ENCODE data around the gene SCGB1D2.

- RRBS: no CpG with 5 or more reads among the region's 20 CpGs
Observed at GRCh38 chr11:61347331-61348624, 13.9 kb downstream of the CYB561A3 start.

- RRBS: no CpG with 5 or more reads among the region's 15 CpGs
Observed at GRCh38 chr11:61437384-61438272, 7.7 kb downstream of the SDHAF2 start.

- RRBS: no CpG with 5 or more reads among the region's 8 CpGs
Observed at GRCh38 chr11:61446189-61446909, 16.4 kb downstream of the SDHAF2 start.

GRCh38 chr11:61516214-61516908 is 7.8 kb downstream of the LRRC10B start:
- RRBS: no CpG with 5 or more reads among the region's 35 CpGs

DNA sequence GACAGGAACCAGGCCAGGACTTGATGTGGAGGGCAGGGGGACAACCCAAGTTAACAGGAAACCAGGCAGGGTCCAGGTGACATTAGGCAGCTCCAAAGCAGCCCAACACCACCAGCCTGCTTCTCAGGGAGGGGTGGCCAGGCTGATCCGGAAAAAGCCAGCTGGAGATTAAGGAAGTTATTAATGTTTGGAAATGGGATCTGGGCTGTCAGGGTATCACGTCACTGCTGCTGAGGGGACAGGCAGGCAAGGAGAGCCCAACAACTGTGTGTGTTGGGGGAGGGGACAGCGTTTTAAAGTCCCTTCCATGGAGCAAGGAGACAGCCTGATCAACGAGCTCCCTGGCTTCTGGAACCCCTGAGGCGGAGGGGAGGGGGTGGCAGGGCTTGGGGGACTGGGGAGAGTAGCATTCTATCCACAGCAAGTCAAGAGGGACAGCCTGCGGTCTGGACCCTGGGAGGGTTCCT is 27.2 kb downstream of the SYT7 start:
- RRBS: no CpG with 5 or more reads among the region's 6 CpGs

DNA sequence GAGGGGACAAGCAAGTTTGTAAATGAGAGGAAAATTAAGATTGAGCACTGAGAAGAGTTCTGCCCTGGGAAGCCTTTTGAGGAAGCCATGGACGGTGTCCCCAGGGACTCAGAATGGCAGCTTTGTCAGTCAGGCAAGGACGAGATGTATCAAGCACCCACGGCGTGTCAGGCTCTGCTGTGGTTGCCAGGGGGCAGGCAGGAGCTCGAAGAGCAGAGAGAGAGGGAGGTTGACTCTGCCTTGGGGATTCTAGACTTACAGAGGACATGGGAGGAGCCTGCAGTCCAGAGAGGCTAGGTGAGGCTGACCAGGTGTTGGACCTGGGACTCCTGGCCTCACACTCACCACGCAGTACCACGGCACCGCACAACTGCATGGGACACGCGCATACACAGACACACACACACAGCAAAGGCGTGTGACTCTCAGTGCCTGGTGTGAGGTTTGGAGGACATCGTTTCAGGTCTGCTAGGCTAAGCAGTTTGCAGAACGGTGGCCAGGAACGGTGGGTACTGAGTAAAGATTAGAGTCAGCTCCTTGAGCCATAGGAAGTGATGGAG is 29.2 kb upstream of the SYT7 start:
- RRBS: no CpG with 5 or more reads among the region's 14 CpGs

GRCh38 chr11:61655056-61655391 is 25.2 kb upstream of the DAGLA start:
- RRBS: no CpG with 5 or more reads among the region's 7 CpGs

GRCh38 chr11:61742625-61743035 is 9.8 kb upstream of the MYRF start:
- RRBS: no CpG with 5 or more reads among the region's 3 CpGs

DNA sequence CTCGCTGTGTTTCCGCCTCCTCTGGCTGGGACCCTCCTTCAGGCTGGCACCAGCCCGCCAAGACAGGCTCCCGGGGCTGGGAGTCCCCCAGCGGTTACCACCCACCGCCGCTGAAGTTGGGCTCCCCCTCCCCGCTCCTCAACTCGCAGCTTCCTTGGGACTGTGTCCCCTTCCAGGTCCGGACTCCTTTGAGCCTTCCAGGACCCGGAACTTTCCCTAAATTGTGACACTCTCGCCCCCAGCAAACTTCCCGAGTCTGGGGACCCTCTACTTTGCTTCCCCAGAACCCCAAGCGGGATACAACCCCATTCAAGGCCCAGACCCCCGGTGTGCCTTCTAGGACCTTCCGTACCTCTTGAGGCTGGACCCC is 417 bp downstream of the MYRF start:
- RRBS: 27% methylated on average over 9 of the region's 16 CpGs

DNA sequence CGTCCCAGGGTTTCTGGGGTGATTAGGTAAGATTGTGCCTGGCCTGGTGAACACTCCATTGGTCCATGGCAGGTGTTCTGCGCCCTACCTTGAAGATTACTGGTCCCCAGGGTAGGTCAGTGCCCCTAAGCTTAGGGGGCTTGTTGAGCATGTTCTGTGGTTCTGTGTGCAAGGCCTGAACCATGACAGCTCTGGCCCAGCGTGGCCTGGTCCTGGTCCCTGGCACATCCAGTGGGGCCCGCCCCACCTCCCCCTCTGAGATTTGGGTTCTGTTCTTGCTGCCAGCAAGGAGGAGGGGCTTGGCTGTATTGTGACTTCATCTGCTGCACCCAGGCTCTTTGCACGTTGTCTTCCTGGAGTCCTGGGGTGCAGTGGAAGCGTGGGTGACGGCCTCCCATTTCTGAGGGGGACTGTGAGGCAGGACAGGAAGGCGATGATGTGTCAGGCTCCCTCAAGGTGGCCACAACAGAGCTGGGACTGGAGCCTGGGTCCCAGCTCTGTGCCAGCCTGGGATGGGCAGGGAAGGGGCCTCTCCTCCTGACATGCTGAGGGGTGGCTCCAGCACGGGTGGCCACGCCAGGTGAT is 5.1 kb downstream of the MYRF start:
- RRBS: no CpG with 5 or more reads among the region's 10 CpGs

GRCh38 chr11:61773632-61774305 is 18.6 kb downstream of the TMEM258 start:
- RRBS: no CpG with 5 or more reads among the region's 23 CpGs

GRCh38 chr11:61800528-61801411 is 8.1 kb downstream of the FEN1 start:
- RRBS: no CpG with 5 or more reads among the region's 3 CpGs

- RRBS: no CpG with 5 or more reads among the region's 12 CpGs
Observed at GRCh38 chr11:61842140-61842684, 14.1 kb downstream of the FADS2 start.

DNA sequence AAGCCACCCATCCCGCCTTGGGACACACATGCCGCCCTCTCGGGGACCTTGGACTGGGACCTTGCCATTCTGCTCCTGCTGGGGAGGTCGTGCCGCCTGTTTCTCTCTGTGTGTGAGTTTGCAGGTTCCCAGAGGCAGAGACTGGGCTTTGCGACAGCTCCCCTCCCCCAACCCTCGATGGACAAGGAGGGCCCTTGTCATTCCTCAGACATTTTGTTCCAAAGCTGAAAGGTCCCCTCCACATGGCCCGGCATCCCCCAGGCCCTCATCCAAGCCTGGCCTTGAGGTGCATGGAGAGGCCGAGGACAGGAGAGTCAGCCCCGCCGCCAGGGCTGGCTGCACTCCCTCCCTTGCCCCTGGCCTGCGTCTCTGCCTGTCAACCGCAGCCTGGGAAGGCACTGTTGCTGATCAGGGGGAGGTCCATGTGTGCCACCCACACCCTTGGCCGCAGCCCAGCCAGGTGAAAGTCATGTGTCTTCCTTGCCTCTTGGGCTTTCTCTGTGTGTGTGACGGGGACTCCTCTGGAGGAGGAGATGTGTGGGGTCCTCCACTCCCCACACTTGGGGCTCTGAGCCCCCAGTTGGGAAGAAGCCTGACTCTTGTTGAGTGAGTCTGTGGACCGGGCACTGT is 25.7 kb downstream of the FADS2 start:
- RRBS: no CpG with 5 or more reads among the region's 16 CpGs

DNA sequence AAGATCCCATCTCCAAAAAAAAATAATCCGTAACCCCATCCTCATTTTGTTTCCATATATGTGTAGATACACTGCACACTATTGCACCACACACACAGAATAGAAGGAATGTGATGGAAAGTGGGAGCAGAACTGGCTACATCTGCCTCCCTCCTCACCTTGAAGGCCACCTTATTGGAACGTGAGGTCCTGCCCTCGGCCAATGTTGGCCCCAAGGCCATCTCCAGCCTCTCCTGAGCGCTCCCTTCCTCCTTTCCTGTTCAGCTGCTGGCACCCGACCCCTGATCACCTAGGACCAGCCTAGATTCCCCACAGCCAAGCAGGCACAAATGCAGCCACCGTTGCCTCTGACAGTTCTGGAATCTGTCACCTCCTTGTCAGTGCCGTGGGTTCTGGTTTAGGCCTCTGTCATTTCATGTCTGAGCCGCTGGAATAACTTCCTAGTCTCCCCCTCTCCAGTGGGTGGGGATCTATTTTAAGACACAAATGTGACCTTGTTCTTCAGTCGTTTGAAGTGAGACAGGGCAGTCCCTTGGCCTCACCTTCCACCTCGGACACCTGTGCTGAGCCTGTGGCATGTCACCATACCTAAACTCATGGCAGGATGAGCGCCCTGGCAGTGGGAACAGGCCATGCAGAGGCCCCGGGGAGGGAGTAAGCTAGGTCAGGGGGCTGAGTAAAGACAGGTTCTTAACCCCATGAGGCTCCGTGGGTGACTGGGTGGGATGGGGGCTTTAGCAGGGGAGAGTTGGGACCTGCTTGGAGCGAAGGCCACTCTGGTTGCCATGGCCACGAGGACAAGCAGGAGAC is 29.7 kb downstream of the FADS3 start:
- RRBS: no CpG with 5 or more reads among the region's 15 CpGs

DNA sequence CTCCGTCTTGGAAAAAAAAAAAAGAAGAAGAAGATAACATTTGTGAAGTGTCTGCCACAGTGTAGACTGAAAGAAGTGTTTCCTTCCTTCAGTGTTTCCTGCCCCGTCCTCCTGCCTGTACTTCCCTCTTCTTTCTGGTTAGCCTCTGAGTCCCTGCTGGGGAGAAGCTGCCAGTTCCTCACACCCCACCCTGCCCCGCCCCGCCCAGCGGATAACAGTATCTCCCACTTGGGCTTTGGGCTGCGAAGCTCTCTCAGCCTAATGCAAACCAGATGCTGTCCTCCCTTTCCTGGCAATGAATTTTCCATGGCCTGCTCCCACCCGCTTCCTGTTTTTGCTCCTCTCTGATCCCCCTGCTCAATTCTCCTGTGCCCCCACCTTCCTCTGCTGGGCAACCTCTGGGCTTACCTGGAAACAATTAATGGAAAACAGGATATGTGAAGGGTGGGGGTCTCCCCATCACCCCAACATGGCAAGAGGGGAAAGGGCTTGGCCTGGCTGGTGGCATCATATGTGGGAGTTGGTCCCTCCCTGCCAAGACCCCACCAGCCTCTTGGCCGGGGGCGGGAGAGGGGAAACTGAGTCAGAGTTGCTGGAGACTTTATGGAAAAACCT is 5.3 kb upstream of the RAB3IL1 start:
- RRBS: no CpG with 5 or more reads among the region's 9 CpGs

GRCh38 chr11:62005239-62005833 is 37.9 kb upstream of the FTH1 start:
- RRBS: no CpG with 5 or more reads among the region's 7 CpGs

- RRBS: no CpG with 5 or more reads among the region's 8 CpGs
Observed at GRCh38 chr11:62013583-62013998, 46.2 kb upstream of the FTH1 start.

- RRBS: no CpG with 5 or more reads among the region's 4 CpGs
Observed at GRCh38 chr11:62241846-62242498, at the start of gene SCGB1D2. SCGB1D2 (plus strand) TSS chr11:62242239.

- RRBS: no CpG with 5 or more reads among the region's 4 CpGs
Observed at GRCh38 chr11:62456577-62457065, 37.8 kb downstream of the SCGB1A1 start.

All from CMK (cell line).